Aorta (tissue), 1 donor: ENCODE data around the gene SRP68.

DNA sequence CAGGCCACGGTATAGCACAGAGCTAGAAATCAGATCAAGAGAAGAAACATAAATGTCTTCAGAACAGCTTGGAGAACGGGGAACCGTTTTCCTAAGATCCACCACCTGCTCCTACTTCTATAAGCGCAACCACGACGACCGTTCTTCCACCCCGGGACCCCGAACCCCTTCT is 272 bp downstream of the RECQL5 start:
- PRO-cap = no peak

- PRO-cap = no peak
Measured at GRCh38 chr17:75682303-75682656, 15.1 kb downstream of the SAP30BP start.

DNA sequence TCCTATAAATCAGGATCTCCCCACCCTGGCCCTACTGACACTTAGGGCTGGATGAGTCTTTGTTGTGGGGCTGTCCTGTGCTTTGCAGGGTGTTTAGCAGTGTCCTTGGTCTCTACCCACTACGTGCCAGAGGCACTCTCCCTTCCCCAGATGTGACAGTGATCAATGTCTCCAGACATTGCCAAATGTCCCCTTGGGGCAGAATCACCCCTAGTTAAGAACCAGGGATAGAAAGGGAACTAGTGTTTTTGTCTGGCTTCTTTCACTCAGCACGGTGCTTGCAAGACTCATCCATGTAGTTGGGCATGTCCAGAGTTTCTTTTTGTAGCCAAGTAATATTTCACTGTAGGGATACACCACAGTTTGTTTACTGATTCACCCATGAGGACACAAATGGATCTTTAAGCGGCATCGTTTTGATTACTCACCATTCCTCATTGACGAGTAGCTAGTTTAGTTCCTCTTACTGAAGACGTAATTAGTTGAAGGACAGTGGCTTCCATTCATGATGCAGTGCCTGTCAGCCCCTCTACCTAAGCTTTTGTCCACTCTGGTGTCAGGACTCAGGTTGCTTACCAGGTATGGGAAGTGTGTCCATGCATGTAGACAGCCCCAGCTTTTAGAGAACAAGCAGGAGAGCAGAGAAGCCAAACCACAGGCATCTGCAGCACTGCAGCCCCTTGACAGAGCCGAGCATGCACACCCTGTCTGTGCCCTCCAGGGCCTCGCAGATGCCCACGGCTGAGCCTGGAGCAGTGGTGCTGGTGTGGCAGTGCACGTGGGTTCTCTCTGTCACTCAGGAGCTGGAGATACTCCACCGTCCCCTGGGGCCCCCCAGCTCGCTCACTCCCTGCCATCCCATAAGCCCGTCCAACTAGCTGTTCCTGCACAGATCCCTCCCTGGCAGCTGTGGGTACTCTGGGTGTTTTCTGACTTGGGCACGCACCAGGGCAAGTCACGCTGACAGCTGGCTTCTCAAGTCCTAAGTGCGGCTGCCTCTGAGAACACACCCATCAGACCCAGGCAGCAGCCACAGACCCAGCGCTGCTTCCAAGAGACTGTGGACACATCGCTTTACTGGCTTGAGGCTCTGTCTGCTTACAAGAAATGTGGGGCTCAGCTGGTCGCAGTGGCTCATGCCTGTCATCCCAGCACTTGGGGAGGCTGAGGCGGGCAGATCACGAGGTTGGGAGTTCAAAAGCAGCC is 25.7 kb upstream of the ITGB4 start:
- PRO-cap = no peak

- PRO-cap = no peak
Measured at GRCh38 chr17:75706106-75706942, 14.9 kb upstream of the ITGB4 start.

DNA sequence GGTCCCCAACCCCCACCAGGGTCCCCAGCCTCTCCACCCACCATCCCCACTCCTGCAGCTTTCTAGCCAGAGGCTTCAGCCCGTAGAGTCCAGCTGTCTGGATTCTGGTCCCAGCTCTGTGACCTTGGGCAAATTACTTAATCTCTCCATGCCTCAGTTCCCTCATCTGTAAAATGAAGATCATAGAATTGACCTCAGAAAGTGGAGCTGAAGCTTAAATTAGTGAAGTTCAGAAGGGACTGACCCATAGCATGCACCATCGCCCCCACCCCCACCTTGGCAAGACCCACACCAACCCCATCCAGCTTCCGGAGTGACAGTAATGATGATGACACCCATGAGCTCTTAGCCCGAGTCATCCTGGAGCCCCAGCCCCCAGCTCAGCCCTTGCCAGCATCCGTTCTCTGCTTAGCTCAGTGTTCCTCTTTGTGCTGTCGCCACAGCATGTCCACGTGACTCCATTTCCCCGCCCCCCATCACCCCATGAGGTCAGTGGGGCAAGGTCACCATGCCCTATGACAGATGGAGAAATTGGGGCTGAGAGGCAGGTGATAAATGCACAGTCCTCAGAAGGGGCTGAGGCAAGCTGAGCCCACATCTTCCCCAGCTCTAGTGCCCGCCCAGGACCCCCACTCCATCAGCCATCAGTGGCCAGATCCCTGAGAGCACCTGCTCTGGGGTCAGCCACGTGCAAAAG is 16.8 kb downstream of the ITGB4 start:
- PRO-cap = no peak

DNA sequence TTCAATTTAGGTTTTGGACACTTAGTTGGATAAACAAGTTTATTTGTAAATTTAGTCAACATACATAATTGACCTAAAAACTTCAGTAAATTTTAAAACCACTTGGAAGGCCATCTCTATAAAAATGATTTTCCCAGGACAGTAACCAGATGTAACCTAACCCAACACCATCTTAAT is 2.3 kb downstream of the H3-3B start:
- PRO-cap = no peak

GRCh38 chr17:75824080-75824339 is 20.2 kb downstream of the UNC13D start:
- PRO-cap = no peak

DNA sequence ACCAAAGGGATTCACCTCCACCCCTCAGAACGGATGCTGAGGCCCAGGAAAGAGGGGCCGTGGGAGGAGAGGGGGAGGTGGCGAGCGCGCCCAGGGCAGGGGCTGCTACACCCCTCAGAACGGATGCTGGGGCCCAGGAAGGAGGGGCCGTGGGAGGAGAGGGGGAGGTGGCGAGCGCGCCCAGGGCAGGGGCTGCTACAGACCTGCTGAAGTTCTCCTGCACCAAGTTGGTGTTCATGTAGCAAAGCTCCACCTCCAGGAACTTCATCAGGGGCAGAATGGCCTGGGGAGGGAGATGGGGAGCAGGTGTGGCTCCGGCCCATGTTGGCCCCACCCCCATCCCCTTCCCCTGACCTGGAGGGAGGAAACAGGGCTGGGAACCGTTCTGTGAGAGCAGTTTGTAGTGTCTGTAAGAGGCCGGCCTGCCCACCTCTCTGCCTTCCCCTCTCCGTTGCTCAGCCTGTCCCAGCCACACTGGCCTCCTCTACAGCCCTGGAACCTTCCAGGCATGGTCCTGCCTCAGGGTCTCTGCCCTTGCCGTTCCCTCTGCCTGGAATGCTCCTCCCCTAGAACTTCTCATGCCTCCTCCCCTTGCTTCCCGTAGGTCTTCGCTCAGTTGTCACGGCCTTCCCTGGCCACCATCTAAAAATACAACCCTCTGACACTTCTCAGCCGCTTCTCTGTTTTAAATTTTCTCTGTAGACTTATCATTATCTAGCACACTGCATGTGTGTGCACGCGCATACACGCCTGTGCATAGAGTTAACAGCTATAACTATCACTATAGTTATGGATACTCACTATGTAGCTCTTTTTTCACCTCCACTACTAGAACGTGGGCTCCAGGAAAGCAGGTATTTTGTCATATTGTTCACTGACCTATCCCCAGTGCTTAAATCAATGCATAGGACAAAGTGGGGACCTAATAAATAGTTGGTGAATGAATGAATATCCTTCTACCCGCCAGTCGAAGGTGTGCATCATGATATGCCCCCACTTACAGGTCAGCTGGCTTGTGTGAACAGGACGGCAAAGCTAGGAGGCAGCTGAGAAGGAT is 11.1 kb downstream of the UNC13D start:
- PRO-cap = no peak

DNA sequence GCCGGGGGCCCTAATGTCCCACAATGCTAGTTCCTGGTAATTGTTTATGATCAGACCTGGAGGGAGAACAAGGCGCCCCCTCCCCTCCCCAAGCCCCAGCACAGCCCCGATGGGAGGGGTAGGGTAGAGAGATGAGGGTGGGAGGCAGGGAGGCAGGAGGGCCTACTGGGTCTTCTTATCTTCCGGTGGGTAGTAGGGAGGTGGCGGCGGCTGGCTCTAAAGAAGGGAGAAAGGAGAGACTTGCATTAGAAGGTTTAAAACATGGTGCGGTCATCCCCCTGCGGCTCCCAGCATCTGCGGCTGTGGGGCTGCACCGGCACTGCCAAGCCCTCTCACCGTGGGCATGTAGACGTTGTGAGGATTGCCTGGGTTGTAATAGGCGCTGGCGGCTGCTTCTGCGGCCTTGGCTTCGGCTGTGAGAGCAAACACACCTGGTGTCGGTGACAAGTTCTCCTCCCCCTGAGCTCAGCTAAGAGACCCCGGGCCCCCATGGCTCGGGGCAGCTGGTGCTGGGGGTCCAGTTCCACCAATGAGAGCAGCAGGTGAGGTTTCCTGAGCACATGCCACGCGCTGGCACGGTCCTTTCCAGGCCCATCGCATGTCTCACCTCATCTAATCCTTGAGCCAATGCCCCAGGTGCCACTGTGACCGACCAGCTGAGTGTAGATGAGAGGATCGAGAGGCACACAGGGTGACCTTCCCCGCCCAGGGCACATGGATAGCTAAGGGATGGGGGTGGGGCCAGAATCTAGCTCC is 2.5 kb upstream of the UNC13D start:
- PRO-cap = no peak

- PRO-cap = no peak
Measured at GRCh38 chr17:75854388-75854896, 693 bp downstream of the WBP2 start.

- PRO-cap = no peak
Measured at GRCh38 chr17:75978399-75978889, 522 bp downstream of the ACOX1 start.

GRCh38 chr17:75983475-75984495 is 4.7 kb downstream of the TEN1 start:
- PRO-cap = no peak

GRCh38 chr17:76071546-76072865 is at the start of gene SRP68:
SRP68 (minus strand) TSS chr17:76072517.
- PRO-cap = bidirectional peak, plus-strand start at chr17:76072590, minus-strand start at chr17:76072482

DNA sequence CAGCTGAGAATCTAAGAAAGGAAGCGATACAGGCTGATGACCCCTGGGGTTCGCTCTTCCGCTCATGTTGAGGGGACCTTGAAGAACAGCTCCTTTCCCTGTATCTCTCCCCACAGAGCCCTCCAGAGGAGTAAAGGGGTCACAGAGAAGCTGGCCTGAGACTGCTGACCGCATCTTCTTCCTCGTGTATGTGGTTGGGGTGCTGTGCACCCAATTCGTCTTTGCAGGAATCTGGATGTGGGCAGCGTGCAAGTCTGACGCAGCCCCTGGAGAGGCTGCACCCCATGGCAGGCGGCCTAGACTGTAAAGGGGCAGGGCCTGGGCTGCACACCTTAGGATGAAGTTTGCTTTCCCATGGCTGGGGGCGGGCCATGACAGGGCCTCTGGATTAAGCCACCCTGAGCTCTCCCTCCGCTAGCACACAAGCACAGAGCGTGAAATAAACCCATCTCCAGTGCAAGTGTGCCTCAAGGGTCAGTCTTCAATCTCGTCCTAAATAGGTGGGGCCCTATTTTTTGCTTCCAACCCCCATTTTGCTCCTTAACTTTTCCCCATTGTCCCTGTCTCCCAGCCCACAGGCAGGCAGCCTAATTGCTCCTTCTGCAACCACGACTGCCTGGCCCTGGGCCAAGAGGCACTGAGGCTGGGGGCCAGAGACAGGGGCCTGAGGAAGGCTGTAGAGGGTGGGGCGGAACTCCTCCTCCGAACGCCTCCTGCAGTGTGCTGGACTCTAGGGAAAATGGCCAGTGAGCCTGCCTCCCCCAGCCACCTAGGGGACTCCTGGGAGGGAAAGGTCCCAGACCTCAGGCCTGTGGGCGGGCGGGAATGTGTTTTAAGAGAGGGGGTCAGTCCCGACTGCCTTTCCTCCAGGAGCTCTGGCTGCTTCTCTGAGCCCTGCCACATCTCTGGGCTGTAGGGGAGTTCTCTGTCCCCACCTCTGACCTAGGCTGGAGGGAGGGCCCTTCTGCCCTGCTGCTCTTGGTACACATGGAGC is 3.7 kb downstream of the ZACN start:
- PRO-cap = no peak

DNA sequence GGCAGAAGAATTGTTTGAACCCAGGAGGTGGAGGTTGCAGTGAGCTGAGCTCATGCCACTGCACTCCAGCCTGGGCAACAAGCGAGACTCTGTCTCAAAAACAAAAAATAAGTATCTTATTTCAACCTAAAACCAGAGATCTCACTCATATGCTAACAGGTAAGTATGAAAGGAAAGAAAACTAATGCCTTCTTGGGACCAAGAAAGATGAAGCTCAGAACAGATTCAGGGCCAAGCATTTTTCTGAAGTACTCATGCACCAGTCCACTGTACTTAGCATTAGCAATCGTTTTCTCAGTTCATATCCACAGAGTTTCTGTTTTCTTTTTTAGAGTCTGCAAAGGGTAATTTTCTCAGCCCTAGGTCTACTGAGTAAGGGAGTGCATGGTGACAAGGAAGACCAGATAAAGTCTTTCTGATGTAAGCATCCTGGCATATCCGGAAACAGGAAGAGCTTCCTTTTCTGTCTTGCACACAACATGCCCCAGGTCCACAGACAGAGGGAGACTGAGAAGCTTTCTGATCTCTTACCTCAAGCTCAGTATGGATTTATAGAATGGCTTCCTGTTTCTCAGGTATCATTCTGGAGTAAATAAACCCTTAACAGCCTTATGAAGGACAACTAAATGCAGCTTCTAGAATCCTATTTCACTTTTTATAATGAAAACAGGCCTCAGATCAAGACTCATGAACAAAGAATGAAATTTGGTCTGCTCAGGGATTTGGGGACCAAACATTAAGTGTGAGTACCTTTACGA is 38.7 kb upstream of the FOXJ1 start:
- PRO-cap = no peak

DNA sequence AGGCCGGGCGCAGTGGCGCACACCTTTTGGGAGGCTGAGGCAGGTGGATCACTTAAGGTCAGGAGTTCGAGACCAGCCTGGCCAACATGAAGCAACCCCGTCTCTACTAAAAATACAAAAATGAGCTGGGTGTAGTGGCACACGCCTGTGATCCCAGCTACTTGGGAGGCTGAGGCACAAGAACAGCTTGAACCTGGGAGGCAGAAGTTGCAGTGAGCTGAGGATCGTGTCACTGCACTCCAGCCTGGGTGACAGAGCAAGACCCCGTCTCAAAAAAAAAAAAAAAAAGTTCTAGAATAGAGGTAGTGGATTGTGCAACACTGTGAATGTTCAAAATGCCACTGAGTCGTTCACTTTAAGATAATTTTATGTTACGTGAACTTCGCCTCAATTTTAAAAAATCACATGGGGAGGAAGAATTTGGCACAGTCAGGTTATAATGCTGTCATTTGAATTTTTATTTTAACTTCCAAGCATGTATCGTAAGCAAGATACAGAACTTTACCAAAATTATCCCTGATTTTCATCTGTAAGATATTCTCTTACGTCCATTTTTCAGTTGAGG is 18.1 kb downstream of the RNF157 start:
- PRO-cap = no peak

- PRO-cap = no peak
Measured at GRCh38 chr17:76351764-76352095, 2.0 kb downstream of the PRPSAP1 start.

DNA sequence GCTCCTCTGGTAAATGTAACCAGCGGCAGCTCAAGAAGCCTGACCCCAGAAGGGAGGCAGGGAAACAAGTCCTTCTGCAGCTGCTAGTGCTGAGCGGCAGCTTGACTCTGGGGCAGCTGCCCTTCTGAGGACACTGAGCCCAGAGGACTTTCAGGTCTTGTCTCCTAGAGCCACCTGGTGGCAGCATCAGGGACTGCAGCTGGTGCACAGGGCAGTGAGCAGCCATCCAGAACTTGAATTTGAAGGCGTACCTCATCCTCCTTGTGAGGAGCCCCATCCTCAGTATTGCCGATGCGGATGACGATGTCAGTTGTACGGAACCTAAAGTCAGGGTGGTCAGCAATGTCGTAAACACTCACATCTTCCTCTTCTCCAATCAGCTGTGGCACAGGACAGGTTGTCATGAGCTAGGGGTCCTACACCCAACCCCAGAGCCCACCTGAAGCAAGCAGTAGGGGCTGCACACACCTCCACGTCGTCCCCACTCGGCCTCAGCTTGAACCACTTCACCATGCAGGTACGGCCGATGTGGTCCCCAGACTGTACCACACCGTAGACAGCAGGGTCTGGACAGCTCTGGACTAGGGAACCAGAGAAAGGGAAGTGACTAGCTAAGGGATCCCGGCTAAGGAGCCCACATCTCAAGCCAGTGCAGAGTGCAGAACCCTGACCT is 13.7 kb downstream of the SPHK1 start:
- PRO-cap = no peak

GRCh38 chr17:76522895-76523448 is 14.5 kb downstream of the CYGB start:
- PRO-cap = no peak

GRCh38 chr17:76564641-76565561 is 20.8 kb downstream of the ST6GALNAC2 start:
- PRO-cap = no peak